Panc1 (cell line): ENCODE data around the gene TDP2.

DNA sequence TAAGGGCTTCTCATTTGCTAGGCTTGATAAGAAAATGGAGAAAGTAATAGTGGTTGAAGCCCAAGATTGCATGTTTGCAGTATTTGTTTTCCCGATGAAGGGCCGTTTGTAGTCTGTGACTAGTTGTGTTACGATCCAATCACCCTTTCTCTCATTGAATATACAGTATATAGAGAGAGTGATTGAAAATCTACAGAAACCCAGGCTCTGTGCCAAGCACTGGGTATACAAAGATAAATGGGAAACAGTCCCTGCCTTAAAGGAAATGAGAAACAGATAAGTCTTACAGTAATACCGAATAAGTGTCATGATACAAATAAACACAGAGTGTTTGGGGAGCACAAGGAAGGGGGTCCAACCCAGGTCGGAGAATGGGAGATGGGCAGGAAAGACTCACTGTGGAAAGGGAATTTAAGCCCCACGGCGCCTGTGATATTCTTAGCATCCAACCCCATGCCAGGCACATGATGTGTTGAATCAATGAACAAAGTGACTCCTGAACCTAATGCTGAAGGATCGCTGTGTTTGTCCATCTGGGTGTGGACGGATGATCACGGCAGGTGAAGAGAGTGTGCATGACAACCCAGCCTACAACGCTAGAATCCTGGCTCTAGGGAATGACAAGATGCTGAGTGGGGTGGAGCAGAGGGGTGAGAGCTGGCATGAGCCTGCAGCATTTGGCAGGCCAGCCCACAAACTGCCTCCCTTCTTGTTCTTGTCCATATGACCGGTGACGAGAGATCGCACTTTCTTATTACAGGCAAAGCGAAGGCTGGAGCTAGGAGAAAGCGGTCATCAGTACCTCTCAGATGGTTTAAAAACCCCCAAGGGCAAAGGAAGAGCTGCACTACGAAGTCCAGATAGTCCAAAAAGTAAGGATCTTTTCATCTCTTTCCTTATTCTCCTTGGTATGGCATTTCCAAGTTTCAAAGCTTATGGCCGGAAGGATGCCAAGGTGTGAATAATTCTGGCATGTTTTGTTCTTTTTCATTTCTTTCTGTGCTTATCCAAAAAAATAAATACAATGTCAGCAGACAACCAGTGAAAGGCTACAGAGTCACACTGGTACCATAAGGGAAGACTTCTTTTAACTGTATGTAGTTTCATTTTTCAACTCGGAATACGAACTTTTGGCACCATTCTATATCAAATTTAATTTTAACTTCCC is 54.8 kb upstream of the CDKAL1 start:
- RRBS, 2 experiments, result no CpG with 5 or more reads among the region's 20 CpGs

DNA sequence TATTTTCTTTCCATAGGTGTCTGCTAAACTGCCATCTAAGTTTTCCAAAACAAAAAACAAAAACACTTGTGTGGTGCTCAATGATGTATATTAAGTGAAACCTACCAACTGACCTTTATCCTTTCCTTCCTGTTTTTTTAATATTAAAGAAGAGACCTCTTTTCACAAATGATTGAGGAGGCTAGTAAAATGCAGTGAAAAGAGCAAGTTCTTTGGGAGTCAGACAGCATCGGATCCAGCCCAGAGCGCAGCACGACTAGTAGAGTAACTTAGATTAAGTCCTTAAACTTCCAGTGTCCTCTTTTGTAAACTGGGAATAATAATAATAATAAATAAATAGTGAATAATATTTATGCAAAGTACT is 386 bp upstream of the CDKAL1 start:
- RRBS, 2 experiments, result no CpG with 5 or more reads among the region's 3 CpGs

- RRBS, 2 experiments, result no CpG with 5 or more reads among the region's 7 CpGs
Observed at GRCh38 chr6:20600823-20601930, 66.9 kb downstream of the CDKAL1 start.

GRCh38 chr6:21032741-21033771 is 498.8 kb downstream of the CDKAL1 start:
- RRBS, 2 experiments, result no CpG with 5 or more reads among the region's 10 CpGs

DNA sequence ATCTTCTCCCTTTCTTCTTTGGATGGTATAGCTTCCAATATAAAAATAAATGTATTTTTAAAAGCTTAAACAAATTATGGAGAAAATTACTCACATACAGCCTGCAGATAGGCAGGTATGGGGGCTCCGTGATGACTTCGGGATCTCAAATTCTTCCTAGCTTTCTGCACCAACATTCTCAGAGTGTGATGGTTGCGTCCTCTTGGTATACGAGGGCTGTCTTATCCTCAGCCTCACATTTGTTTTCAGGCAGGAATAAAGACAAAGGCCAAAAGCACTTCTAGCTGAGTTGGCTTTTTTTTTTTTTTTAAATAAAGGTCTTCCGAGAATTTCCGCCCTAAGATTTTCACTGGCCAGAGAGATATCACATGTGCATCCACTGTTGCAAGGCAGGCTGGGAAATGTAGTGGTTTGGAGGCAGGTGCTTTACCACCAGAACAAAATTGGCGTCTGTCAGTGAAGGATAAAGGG is 335.0 kb upstream of the SOX4 start:
- RRBS, 2 experiments, result no CpG with 5 or more reads among the region's 7 CpGs

DNA sequence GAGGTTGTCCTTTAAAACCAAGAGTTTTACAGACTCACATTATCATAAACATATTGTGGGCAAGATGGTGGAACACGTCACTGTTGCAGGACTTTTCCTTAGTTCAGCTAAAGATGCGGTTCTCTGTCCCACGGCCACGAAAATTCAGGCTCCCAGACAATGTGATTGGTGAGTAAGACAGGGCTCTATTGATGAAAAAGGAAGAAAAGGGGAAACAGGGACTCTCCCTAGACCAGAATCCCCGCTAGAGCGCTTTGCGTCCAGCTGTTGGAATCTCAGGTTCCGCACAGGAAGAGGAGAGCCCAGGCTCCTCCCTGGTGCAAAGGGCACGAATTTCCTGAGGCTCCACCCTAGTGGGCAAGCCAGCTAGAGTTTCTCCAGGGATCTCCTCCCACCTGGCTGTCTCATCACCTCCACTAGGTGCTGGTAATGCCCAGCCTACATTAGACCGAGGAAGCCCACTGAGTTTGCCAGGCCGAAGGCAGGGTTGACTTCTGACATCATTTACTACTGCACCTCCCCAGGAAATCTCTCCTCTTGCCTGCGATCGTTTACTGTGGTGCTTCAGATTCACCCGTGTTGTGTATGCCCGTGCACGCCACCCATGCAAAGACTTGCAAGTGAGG is 135.9 kb upstream of the SOX4 start:
- RRBS, 2 experiments, result no CpG with 5 or more reads among the region's 16 CpGs

- RRBS, 2 experiments, result no CpG with 5 or more reads among the region's 7 CpGs
Observed at GRCh38 chr6:21523679-21524184, 69.8 kb upstream of the SOX4 start.

DNA sequence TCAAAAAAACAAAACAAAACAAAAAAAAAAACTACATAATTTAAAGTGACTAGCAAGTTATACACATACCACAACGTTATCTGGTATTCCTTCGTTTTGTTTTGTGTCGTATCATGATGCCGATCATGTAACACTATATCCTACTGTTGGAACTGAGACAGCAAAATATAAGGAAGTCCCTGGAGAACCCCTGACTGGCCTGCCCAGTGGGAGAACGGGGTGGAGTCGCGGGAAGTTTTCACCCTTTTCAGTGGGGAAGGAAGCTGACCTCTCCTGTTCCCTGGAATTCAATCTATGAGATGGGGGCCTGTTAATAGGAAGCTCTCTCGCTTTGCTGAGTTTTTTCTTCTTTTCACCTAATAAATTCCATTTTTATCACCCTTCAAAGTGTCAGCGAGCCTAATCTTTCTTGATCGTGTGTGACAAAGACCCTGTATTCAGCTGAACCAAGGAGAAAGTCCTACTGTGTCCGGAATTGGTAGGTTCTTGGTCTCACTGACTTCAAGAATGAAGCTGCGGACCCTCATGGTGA is 15.2 kb downstream of the SOX4 start:
- RRBS, 2 experiments, result no CpG with 5 or more reads among the region's 12 CpGs

DNA sequence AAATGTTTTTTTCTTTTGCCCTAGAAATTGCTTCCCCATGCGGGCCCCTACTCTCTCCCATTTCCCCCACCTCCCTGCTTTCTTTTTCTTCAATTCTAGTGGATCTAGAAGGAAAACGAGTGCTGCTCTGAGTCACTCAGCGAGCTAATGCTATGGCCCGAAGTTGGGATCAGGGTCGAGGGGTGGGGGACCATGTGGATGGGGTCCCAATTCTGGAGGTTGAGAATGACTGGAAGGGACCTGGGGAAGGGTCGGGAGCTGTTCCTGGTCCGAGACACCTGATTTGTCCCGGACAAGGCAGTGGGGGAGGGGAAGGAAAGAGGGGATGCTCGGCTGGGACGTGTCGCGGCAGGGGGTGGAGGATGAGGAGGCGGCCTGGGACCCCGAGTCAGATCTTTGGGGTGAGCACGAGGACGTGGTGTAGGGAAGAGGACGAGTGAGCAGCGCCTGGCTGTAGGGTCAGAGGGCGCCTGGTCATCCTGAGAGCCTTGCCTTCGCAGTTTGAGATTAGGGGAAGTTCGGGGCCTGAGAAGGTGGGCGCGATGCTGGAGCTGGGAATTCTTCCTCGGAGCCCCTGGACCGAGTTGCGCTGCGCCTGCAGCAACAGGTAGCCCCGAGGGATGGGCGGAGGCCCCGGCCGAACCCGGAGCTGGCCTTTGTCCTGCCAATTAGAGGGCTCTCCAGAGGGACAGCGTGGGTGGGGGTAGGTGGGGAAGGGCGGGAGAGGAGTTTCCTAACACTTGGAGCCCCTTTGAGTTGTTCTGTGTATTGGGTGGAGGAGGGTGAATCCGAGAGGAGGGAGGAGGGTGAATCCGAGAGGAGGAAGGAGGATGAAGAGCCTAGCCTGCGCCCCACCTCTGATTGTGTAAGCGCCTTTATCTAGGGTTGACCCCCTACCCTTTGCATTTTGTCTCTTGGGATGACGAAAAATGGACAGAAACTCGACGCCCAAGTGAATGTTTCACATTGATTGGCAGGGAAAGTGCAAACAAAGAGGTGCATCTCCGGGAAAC is 71.9 kb downstream of the SOX4 start:
- RRBS, 2 experiments, result 4 to 24% methylated on average over 1 of the region's 42 CpGs

DNA sequence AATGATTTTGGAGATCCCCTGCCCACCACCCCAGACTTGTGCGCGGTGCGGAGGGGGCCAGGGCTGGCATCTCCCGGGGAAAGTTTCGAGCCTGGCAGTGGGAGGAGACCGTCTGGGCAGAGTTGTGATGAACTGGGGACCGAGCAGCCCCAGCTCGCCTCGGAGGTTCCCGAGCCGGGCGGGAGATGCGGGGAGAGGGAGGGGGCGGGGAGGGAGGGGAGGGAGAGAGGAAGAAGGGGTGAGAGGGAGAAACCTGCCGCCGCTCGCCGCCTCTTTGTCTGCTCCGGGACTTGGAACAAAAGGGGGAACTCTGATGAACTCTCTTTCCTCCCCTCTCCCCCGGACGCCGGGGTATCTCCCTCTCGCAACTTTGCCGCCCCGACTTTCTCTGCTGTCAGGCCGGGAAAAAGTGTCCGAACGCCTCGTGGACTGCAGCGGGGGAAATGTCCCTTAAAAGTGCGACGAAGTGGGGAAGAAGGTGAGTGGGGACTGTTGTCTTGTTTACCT is 72.7 kb downstream of the SOX4 start:
- RRBS, 2 experiments, result 11 to 21% methylated on average over 15 of the region's 32 CpGs

- RRBS, 2 experiments, result no CpG with 5 or more reads among the region's 9 CpGs
Observed at GRCh38 chr6:21855730-21856777, 262.5 kb downstream of the SOX4 start.

GRCh38 chr6:21856862-21857214 is 263.3 kb downstream of the SOX4 start:
- RRBS, 2 experiments, result no CpG with 5 or more reads among the region's 2 CpGs

GRCh38 chr6:22222357-22222940 is 74.4 kb downstream of the PRL start:
- RRBS, 2 experiments, result no CpG with 5 or more reads among the region's 7 CpGs

GRCh38 chr6:22880861-22881389 is 311.6 kb downstream of the HDGFL1 start:
- RRBS, 2 experiments, result no CpG with 5 or more reads among the region's 1 CpG

- RRBS, 2 experiments, result under 1 to 4% methylated on average over 20 of the region's 84 CpGs
Observed at GRCh38 chr6:24666030-24667258, at the start of gene TDP2. TDP2 (minus strand) TSS chr6:24666899.

DNA sequence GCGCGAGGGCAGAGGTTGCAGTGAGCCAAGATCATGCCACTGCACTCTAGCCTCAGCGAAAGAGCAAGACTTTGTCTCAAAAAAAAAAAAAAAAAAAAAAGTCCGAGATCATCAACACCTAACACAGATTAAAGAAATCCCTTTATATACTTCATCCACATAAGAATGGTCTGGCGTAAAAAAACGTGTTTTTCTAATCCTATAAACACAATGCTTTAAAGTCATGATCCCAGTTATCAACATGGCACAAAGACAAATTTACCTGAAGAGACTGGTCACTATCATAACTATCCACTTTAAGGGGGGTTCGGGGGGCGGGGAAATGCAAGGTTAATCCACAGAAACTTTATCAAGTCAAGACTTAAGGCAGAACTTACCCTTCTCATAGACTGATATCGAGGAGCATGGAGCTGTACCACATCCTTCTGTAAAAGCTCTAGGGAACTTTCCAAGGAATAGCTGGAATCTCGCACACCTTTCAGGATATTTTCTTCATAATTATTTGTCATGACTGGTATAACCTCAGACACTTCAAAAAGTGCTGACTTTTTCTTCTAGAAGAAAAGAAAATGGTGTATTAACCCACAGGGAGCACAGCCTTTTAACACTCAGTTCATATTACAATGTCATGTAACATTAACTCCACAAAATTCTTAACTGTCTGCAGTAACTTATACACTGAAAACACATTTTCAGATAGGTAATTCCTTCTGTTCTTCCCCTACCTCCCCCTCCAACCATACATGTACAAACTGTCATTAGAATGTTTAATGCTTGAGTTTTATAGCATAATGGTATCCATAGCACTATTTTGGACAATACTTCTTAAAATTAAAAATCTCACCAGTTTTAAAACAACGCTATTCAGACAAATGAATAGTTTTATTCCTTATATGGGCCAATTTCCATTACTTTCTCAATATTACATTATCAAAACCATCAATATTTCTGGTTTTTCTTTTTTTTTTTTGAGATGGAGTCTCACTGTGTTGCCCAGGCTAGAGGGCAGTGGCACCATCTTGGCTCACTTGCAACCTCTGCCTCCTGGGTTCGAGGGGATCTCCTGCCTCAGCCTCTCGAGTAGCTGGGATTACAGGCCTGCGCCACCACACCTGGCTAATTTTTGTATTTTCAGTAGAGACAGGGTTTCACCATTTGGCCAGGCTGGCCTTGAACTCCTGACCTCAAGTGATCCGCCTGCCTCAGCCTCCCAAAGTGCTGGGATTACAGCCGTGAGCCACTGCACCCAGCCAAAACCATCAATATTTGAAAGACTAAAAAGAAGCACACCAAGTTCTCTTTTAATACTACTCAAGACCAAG is 2.7 kb downstream of the C6orf62 start:
- RRBS, 2 experiments, result no CpG with 5 or more reads among the region's 16 CpGs

DNA sequence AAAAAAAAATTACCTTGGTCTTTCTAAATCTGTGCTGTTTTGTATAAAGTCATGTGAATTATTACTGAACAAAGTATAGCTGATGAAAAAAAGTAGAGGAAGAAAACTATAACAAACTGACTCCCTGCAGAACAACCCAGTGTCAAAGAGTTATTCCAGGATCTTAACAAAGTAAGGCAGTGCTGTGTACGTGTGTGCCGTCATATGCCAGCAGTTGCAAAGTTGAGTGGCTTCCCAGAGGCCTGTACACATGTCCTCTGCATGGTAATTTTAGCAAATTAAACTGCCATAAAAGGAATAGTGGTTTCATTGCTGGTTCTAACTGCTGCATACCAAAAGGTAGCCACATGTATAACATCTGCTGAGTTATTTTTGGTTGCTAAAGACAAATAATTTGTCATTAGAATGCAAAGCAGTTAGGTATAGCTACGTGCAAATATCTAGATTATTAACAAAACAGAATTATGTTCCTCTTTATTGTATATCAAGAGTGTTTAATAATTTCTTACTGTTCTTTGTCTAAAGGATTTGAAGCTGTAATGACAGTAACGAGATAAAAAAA is 44.7 kb downstream of the RIPOR2 start:
- RRBS, 2 experiments, result no CpG with 5 or more reads among the region's 4 CpGs

- RRBS, 2 experiments, result no CpG with 5 or more reads among the region's 5 CpGs
Observed at GRCh38 chr6:24926361-24926941, 9.3 kb downstream of the RIPOR2 start.

DNA sequence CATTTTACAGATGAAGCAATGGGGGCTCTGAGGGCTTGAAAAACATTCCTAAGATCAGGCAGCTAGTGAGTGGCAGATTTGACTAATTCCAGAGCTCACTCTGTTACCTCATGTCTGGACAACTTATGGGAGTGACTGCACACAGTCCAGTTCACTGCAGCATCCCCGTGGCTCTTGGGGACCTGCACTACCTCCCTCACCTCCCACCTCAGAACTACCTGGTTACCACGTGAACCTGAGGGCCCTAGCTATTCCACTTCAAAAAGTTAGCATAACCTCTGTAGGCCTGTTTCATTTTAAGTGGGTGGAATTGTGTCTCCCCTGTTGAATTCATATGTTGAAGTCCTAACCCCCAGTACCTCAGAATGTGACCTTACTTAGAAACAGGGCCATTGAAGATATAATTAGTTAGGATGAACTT is 2.0 kb upstream of the RIPOR2 start:
- RRBS, 2 experiments, result no CpG with 5 or more reads among the region's 2 CpGs

- RRBS, 2 experiments, result no CpG with 5 or more reads among the region's 7 CpGs
Observed at GRCh38 chr6:24951719-24952656, 16.2 kb upstream of the RIPOR2 start.